Iris pigment epithelial cell (primary cell): ENCODE measurements around a stretch of chr13.

GRCh38 chr13:113858517-113859124, 5.3 kb downstream of the GAS6 start:
- RRBS = no CpG with 5 or more reads among the region's 5 CpGs

DNA sequence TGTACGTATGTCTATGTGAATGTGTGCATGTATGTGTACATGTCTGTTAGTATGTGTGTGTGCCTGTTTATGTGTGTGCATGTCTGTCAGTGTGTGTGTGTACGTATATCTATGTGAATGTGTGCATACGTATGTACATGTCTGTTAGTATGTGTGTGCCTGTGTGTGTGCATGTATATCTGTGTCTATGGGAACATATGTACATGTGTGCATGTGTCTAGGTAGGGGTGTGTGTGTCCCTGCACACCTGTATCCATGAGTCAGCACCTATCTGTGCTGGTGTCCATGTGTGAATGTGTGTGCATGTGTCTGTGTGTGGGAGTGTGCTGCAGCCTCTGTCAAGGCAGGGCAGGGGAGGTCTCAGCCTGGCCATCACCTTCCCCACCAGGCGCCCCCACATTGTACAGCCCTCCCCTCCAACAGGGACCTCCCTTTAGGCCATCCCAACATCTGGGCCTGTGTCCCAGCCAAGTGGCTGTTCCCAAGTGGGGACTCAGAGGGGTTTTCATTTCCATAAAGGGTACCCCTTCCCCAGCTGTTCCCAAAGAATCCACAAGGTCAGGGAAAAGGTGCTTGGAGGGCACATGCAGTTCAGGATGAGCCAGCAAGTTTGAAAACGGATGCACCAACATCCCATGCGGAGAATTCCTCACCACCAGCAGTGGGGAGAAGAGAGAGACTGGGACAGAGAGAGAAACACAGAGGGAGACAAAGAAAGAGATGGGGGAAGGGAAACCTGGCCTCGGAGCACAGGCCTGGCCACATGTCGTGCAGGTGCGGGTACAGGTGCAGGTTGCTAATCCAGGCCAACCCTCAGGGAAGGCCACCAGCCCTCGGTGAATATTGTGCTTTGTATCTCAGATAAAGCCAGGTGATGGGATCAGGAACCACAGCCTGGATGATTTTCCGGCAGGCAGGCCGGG, 4.2 kb downstream of the GAS6 start:
- RRBS = no CpG with 5 or more reads among the region's 12 CpGs

GRCh38 chr13:113860376-113860477, 3.6 kb downstream of the GAS6 start:
- RRBS = 50% methylated on average over 1 of the region's 2 CpGs

DNA sequence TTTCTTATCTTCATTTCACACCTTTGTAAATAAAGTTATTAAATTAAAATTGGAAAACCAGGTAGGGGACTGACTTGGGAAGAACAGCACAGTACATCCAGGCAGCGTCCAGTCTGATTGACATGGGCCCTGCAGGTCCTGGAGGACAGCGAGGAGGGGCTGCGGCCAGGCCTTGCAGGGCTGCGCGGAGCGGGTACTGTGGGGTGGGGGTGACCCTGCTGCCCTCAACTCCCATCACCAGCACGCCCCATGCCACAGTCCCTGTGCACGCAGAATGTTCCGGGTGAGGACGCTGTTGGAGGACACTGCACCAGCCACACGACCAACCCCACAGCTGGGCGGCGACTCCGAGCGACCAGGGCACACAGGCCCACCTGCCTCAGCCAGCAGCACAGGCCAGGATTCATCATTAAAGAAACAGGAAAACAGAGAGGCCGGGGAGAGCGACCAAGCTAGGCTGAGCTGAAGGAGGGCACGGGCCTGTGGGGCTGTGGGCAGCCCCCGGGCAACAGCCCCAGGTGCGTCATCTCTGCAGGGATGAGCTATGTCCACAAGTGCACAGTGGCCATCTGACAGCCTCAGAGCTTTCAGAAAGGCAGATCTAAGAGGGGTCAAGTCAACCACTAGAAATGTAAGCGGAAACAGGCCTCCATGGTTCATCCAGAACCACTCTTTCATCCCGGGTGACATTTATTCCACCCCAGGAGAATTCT, 1.7 kb downstream of the GAS6 start:
- RRBS = 80% methylated on average over 4 of the region's 22 CpGs

GRCh38 chr13:113969712-113969956, 4.2 kb downstream of the C13orf46 start:
- RRBS = no CpG with 5 or more reads among the region's 9 CpGs

- RRBS = no CpG with 5 or more reads among the region's 24 CpGs
These were observed 38.8 kb upstream of the C13orf46 start for GRCh38 chr13:114012438-114013221.

DNA sequence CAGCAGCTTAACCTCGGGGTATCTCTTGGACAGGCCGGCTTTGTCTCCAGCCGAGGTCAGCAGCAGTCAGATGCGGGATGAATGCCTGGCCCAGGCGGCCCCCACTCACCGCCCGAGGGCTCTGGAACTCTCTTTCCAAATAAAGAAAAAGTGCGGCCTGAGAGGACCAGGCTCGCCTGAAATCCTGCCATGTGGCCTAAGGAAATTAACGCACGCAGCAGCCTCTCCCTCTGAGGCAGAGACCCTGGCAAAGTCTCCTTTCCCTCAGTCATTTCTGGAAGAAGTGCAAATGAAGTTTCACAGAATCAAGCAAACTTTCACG, 67.7 kb downstream of the RASA3 start:
- RRBS = 4% methylated on average over 2 of the region's 12 CpGs

DNA sequence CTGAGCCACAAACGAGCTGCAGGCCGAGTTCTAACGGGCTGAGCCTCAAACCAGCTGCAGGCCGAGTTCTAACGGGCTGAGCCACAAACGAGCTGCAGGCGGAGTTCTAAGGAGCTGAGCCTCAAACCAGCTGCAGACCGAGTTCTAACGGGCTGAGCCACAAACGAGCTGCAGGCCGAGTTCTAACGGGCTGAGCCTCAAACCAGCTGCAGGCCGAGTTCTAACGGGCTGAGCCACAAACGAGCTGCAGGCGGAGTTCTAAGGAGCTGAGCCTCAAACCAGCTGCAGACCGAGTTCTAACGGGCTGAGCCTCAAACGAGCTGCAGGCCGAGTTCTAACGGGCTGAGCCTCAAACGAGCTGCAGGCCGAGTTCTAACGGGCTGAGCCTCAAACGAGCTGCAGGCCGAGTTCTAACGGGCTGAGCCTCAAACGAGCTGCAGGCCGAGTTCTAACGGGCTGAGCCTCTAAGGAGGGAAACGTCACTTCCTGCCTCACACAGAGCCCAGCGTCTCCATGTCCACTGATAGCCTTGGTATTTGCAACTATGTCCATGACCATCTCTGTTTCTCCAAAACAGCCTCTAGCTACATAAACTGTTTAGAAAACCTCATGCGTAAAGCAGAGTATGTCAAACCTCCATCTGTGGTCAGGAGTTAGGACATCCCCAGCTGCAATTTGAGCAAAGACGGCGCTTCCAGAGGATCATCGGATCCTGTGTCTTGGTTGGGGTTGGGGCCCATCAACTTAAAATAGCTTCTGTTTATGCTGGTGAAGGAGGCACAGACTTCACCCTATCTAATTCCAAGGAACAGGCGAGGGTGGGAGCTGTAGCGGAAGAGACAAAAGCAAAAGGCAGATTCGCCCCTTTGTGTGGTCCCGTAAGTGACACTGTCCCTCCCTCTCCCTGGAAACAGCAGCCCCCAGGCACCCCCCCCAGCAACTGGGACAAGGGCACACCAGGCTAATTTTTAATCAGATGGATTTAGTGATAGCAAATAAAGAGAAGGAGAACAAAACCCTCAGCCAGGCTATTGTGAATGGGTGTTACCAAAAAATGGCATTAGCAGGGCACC, 20.9 kb downstream of the RASA3 start:
- RRBS = no CpG with 5 or more reads among the region's 40 CpGs

GRCh38 chr13:114161177-114161592, 17.9 kb upstream of the CFAP97D2 start:
- RRBS = 93% methylated on average over 10 of the region's 42 CpGs

GRCh38 chr13:114222433-114223176, 12.1 kb upstream of the CDC16 start:
- RRBS = 13% methylated on average over 3 of the region's 12 CpGs

DNA sequence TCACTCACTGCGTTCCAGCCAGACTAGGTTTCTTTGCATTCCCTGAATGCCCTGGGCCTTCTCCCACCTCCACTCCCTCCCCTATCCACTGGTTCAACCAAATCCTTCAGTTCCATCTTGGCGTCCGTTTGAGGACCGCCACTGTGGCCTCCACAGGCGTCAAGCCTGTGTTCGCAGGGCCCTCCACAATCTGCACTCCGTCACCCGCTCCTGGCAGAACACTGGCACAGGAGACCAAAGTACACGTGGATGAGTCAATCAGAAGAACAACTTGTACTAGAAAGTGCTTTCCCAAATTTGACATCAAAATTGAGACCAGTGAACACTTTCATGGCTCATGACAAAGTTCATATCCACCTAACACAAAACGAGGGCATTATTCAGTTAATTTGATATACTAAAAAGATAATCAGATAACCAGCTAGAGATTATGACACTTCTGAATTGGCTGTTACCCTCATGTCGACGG, 6.5 kb upstream of the CDC16 start:
- RRBS = no CpG with 5 or more reads among the region's 12 CpGs